ENCODE measurements around the genes MZB1, PROB1 and CYSTM1.

DNA sequence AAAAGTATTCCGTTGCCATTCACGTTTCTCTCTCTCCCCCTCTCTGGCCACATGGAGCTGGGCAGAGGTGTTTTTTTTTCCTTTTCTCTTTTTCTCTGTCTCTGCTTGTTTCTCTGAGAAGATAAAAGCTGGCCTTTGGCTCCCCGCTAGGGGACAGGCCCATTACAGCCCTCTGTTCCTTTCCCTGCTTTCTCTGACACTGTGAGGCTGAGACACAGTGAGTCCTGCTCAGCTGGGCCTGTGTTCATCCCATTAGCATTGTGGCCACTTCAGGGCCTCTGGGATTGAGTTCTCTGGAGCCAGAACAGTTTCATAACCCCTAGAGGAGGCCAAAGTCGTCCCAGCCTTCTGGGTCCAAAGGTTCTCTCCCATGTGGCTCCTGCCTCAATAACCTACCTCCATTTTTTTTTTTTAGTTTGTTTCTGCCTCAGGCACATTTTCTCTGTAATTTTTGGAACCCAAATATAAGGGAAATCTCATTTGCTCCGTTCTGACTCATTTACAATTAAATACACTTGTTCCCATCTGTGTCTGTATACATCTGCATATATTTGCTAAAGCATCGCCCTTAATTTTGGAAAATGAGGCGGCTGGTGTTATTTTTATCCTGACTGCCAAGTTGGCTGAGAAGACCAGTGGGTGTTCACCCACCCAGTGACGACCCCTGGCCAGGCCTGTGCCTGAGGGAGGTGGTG, 27.4 kb upstream of the CTNNA1 start:
- PRO-cap, result no peak

- PRO-cap, result no peak
These were observed 30.0 kb downstream of the LRRTM2 start for GRCh38 chr5:138845029-138845612.

DNA sequence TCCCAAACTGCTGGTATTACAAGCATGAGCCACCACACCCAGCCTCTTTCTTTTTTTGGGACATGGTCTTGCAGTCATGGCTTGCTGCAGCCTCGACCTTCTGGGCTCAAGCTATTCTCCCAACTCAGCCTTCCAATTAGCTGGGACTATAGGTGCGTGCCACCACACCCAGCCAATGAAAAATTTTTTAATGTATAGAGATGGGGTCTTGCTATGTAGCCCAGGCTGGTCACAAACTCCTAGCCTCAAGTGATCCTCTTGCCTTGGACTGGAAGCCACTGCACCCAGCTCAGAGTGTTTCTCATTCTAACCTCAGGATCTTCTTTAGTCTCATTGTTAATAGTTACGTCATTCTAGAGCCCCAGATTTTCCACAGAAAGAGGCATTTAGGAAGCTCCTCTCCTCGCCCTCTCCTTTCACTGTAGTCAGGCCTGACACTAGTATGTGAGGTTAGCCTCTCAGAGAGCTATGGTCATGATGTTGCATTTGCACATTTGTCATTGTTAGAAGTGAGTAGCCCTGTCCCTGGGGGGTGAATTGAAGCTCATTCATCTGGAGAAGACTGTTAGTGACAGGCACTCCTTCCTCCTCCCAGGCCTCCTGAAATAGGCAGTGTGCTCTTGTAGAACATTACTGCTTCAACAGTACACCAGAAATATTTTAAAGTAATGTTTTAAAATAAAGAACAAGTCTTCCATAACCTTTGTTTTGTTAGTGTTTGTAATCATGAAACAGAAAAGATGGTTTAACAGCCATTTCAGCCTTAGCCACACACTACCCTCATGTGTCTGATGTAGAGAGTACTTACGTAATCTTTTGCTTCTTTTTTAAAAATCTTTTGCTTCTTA, 26.5 kb upstream of the LRRTM2 start:
- PRO-cap, result no peak

DNA sequence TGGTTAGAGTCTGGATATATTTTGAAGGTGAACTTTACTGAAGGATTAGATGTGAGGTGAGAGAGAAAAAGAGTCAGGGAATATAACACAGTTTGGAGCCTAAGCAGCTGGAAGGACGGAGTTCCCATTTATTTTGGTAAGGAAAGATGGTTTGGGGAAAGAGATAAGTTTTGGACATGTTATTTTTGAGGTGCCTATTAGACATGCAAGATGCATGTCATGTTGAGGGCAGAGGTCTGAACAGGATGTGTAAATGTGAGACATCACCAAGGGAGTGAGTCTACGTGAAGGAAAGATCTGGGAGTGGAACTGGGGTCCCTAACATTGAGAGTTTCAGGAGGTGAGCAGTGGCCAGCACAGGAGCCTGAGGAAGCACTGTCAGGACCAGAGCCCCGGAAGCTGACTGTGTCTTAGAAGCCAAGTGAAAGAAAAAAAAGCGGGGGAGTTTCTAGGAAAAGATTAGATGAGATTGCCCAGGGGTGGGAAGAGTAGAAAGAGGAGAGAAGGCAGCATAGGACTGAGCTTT, 36.8 kb upstream of the LRRTM2 start:
- PRO-cap, result no peak

GRCh38 chr5:138932625-138932824, 57.4 kb upstream of the LRRTM2 start:
- PRO-cap, result no peak

DNA sequence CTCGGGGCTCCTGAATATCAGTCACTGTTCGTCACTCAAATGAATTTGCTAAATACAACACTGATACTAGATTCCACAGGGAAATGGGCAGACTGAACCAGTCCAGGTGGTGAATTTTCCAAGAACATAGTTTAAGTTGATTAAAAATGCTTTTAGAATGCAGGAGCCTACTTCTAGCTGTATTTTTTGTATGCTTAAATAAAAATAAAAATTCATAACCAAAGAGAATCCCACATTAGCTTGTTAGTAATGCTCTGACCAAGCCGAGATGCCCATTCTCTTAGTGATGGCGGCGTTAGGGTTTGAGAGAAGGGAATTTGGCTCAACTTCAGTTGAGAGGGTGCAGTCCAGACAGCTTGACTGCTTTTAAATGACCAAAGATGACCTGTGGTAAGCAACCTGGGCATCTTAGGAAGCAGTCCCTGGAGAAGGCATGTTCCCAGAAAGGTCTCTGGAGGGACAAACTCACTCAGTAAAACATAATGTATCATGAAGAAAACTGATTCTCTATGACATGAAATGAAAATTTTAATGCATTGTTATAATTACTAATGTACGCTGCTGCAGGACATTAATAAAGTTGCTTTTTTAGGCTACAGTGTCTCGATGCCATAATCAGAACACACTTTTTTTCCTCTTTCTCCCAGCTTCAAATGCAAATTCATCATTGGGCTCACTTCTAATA, 59.1 kb upstream of the LRRTM2 start:
- PRO-cap, result no peak

GRCh38 chr5:139075419-139076148, 122.6 kb downstream of the SIL1 start:
- PRO-cap, result no peak

GRCh38 chr5:139321670-139322094, 20.0 kb upstream of the PAIP2 start:
- PRO-cap, result no peak

DNA sequence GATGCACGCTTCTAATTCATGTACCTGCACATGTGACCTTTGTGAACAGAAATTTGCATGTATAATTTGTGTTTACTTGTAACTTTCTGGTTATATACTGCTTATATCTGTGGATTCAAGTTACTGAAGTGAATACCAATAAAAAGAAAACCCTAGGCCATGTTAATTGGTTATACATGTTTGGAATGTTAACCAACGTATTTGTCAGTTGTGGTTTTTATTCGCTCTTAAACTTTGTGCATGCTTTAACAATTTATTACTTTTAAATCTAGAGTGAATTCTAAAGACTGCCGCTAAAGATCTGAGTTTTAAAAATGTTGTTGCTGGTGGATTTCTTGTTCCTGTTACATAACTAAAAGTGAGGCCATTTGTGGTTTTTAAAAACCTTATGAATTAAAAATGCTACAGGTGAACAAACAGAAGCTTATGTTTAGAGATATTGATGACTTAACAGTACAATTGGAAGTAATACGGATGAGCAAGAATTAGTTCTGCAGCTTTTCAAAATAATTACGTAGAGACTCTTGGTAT, 11.3 kb upstream of the PAIP2 start:
- PRO-cap, result no peak

DNA sequence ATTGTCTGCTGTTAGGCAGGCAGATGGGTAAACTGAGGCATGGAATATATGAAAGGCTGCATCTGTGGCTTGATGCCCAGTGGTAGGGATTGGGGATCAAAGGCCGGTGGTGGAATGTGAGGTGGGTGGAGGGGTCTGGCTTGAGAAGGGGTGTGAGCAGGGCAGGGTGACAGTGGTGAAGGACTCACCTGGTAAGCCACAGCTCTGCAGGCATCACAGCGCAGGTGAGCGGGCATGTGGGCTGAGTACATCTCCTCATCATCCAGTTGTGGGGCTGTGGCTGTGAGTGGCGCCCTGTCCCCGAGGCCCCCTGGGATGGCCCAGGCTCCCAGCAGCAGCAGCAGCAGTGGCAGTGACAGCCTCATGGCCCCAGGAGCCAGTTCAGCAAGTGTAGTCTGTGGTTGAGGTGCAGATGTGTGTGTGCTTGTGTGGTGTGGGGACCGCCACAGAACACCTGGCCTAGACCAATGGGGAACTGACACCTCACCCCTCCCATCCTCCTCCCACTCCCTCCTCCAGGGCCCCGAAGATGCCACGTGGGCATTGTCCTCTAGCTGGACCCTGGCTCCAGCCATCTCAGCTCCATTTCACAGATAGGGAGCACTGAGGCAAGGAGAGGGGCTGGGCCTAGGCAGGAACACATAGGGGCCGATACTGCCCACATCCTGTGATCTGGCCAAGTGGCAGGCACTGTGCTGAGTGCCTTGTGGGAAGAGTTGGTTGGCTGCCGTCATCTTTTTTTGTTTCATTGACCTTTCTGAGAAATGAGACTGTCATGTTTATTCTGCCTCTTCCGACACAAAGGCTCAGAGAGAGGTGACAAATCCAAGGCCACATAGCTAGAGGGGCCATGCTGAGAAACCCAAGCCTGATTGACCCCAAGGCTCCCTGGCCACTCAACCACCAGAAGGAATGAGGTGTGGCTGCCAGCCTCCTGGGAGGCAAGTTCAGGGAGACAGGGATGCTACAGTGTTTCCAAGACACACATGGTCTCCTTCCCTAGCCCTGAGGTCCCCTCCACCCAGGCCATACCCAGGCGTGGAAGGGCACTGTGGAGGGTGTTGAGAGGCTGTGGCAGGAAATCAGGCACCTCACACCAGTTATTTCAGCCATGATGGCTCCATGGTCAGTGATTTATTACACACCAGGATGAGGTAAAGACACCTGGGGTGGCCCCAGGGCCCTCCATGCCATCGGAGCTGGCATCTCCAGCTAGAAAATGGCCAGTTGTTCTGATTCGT, at the start of gene MZB1:
Gene MZB1 (minus strand): TSS at position 422 of the 1,241 bp plus-strand sequence.
- PRO-cap, result no peak

DNA sequence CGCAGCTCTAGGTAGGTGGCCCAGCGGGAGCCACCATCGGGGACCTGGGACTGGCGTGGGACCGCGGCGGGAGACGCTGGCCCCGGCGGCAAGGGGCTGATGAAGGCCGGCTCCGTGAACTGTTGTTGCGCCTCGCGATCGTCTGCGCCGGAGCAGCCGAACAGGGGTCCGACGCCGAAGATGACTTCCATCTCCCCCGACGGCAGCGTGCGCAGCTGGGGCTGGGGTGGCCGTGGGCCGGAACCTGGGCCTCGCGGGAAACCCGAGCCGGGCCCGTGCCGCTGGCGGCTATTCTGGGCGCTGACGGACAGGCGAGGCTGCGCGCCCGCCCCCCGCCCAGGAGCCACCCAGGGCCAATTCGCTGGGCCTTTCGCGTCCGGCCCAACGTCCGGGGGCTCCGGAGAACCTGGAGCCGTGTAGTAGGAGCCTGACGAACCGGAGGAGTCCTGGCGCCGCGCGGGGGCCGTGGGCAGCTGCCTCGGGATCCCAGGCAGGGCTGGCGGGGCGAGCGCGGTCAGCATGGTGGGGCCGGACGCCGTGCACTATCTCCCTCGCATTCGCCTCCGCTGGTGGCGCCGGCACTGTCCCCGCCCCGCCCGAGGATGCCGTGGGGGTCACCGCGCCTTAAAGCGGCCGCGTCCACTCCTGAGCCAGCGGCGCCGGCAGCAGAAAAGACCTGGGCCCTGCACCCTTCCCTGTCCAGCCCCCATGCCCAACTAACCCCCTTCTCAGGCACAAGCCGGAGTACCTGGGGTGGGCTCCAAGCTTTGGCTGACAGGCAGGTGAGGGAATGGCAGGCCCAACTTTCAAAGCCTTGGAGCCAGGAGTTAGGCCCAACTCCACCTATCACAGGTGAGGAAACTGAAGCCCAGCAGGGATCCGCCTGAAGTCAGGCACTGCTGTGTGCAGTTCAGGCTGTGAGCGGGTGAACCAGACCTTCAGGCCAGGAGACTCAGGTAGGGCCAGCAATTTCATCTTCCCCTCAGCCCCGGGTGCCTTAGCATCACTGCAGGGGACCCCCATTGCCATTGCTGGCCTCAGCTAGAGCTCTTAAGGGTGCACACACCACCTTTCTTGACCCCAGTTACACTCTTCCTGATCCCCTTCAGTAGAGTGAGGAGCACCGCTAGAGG, at the start of gene PROB1:
Gene PROB1 (minus strand): TSS at position 544 of the 1,133 bp plus-strand sequence.
- PRO-cap, result bidirectional peak, plus-strand start at position 356 of the sequence, minus-strand start at position 217 of the sequence; bidirectional peak, plus-strand start at position 642 of the sequence, minus-strand start at position 544 of the sequence

DNA sequence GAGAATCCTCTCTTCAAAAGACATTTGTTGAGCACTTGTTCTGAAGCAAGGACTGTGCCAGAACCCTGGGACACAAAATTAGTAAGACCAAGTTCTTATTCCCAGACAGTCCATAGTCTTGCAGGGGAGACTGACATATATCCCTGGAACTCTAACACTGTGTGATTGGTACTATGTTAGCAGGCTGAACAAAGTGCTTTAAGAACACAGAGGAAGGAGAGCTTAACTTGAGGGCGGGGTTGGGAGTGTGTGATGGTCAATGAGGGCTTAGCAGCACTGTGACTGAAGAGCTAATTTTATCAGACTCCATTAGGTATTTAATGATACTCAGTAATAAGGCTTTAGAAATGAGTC, 14.9 kb upstream of the SPATA24 start:
- PRO-cap, result bidirectional peak, plus-strand start at position 225 of the sequence, minus-strand start at position 190 of the sequence

DNA sequence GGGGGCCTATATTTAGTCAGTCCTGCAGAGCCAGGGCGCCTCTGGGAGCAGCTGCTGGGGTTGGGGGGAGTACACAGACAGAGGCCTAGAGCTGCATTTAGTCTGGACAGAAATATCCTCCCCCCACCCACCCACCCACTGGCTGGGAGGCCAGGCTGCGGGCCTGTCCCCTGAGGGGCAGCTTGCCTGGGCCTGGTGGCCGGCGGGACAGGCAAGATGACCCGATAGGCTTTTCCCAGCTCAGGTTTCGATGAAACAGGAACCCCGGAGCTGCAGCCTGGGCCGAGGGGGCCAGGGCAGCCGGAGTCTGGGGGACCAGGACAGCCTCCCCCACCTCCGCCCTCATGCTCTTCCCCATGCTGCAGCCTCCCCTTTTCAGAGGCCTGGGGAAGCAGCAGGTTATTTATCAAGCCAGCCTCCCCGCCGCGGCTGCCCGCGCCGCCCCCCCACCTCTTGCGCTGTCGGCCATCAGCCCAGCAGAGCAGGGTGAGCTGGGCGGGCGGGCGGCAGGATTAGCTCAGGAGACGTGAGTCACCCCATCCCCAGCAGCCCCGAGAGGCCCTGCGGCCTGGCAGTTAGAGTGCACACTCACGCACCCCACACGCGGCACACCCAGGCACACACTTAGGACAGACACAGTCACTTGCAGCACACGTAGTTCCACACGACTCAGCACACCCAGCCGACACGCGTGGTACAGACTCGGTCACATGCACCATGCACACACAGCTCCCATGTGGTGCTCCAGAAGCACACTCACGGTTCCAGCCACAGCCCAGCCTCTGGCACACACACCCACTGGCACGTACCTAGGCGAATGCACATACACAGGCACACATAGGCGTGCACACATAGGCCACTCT, 12.8 kb downstream of the CXXC5 start:
- PRO-cap, result bidirectional peak, plus-strand start at position 554 of the sequence, minus-strand start at position 377 of the sequence

DNA sequence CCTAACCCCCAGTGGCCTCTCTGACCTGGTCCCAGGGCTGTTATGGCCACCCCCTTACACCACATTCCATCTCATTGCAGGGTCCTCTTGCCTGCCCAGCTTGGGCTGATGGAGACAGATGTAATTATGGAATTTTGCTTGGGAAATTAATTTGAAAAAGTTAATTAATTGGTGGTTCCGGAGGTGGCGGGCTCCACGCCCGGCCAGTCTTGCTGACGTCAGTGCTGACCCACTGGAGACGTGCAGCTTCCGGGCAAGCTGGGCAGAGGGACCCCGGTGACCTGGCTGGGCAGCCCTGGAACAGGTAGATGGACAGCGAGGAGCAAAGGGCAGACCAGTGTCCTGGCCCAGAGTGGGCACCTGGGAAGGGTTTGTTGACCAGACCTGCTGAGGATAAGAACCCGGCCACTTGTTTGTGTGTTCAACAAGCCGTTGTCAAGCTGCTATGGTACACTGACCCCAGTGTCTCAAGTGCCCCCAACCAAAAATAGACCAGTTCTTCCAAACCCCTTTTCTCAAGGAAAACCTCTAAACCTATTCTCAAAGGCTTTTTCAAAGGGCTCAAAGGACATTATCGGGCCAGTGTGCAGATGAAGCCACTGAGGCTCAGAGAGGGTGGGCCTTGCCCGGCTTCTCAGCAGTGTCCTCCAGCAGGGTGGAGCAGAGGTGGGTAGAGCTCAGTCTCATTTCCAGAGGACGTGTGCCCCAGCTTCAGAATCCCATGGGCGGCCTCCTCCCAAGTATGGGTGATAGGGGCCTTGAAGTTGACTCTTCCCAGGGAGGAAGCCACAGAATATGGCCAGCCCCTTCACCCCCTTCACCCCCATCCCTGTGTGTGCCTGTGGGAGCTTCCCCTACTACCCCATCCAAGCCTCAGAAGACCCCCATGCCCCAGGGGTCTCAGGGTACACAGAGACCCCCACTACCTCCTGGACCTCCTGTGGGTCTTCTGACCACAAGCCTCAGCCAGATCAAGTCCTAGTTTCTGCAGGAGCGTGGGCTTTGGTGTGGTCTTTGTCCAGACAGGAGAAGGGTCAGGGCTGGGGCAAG, 17.7 kb downstream of the CXXC5 start:
- PRO-cap, result no peak

DNA sequence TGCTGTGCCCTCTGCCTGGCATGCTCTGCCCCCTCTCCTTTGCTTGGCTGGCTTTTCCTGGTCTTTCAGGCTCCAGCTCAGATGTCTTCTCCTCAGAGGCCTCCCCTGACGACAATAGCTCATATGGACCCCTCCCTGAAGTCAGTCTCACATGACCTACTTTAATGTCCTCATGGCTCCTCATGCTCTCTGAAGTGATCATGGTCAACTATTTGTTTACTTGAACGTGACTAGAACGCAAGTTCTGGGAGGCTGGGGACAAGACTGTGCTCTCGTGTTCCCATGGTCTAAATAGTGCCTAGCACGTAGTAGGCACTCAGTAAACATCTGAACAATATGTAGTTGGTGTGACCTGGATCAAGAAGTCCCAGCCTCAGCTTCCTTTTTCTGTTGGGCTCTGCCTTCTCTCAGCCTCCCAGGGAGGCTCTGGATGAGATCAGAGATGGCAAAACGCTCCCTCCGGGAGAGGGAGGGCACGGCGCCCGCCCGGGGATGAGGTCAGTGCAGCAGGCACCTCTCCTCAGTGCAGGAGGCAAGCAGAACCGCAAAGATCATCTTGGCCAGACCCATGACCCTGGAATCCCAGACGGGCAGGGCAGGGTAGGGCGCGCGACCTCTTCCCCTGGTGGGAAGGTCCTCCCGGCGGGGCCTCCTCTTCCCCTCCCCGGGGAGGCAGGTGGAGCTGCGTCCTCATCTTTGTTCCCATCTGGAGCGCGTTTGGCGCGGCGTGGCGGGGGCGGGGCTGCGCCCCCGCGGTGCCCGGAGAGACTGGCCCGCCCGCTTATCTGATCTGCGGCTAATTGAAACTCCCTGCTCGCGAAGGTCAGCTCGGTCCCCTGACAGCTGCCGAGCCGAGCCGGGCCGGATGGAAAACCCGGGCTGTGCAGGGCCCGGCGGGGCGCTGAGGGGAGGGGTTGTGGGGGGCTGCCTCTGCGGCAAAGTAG, 60.7 kb downstream of the CXXC5 start:
- PRO-cap, result bidirectional peak, plus-strand start at position 523 of the sequence, minus-strand start at position 428 of the sequence; bidirectional peak, plus-strand start at position 799 of the sequence, minus-strand start at position 719 of the sequence

- PRO-cap, result no peak
These were observed 63.7 kb downstream of the CXXC5 start for GRCh38 chr5:139711864-139712237.

- PRO-cap, result no peak
These were observed 48.6 kb upstream of the PSD2 start for GRCh38 chr5:139746837-139747621.

GRCh38 chr5:139760554-139761251, 34.9 kb upstream of the PSD2 start:
- PRO-cap, result no peak

DNA sequence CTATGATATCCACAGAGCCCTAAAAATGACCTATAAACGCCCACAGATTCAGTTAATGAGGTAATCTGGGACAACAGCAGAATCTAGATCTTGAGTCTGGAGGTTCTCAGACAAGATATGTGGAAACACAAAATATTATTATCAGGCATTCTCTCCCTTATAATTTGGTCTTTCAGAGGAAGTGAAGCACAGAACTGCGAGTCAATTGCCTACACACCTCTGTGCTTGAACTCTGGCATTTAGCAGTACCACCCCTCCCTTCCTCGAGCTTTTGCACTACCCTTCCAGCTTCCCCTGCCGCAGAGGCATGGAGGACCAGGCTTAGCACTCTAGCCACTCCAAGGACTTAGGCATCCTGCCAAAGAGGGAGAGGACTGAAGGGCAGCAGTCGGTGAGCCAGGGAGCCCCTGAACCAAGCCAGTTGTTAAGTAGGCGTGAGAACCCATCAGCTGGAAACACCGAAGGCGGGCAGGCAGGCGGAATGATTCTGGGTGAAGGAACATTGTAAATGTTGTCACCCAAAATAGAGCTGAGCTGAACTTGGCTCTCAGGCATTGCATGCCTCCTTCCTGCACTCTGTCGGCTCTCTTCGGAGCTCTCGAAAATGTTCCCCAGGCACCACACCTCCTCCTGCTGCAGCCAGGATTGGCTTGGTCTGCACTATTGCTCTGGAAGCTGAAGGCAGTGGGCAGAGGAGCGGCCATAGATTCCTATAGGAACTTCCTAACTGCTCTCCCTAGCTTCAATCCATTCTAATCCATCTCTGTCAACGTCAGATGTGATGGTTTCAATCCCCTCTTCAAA, 42.8 kb downstream of the NRG2 start:
- PRO-cap, result unidirectional peak, plus-strand start at position 420 of the sequence

GRCh38 chr5:140174846-140175366, at the start of gene CYSTM1:
TSS of gene CYSTM1 (plus strand) at chr5:140175188.
- PRO-cap, result bidirectional peak, plus-strand start at chr5:140175161, minus-strand start at chr5:140175017